Measurements from ENCODE around the gene WRAP73.

- PRO-cap, result no peak
Measured at GRCh38 chr1:2587219-2587742, 704 bp downstream of the PRXL2B start.

DNA sequence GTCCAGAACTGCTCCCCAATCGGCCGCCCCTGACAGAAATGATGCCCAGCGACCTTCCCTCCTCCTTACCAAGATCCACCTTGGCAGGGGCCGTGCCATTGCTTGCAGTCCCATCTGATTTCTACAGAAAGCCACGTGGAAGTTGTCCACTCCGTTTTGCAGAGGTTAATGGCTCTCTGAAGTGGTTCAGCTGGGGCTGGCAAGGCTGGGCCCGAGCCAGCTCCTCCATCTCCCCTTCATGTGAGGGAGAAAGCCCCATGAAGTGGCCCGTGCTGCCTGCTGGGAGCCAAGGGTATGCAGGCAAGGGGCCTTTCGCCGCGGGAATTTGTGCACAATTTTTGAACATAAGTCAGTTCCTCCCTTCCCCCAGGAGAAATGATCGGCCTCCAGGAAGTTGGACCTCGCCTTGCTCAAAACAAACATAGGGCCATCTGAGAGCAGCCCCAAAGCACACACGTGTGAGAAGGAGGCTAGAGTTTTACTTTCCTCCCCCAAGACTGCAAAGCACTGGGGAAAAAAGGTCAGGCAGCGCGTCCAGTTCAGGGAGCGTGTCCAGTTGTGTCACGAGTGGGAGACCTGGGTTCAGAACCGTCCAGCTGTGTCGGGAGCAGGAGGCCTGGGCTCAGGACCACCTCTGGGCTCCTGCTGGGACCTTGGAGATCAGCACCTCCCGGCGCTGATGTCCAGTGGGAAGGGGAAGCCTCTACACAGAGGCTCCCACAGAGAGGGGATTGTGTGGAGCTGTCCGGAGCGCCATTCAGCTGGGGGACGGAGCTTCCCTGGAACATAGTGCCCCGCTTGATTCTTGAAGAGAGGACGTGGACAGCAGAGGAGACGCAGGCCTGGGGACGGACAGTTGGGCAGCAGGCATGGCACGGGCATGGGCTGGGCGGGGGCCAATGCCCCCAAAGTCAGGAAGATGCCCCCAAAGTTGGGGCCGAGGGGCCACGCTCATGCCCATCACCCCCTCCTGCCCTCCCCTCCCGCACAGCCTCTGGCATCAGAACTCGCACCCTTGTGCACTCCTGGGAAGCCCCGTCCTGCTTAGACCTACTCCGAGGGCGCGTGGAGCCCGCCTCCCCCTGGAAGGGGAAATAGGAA, 64.9 kb downstream of the PRDM16 start:
- PRO-cap, result no peak

- PRO-cap, result no peak
Measured at GRCh38 chr1:3168737-3169038, 99.7 kb downstream of the PRDM16 start.

GRCh38 chr1:3195501-3195984, 126.5 kb downstream of the PRDM16 start:
- PRO-cap, result no peak

DNA sequence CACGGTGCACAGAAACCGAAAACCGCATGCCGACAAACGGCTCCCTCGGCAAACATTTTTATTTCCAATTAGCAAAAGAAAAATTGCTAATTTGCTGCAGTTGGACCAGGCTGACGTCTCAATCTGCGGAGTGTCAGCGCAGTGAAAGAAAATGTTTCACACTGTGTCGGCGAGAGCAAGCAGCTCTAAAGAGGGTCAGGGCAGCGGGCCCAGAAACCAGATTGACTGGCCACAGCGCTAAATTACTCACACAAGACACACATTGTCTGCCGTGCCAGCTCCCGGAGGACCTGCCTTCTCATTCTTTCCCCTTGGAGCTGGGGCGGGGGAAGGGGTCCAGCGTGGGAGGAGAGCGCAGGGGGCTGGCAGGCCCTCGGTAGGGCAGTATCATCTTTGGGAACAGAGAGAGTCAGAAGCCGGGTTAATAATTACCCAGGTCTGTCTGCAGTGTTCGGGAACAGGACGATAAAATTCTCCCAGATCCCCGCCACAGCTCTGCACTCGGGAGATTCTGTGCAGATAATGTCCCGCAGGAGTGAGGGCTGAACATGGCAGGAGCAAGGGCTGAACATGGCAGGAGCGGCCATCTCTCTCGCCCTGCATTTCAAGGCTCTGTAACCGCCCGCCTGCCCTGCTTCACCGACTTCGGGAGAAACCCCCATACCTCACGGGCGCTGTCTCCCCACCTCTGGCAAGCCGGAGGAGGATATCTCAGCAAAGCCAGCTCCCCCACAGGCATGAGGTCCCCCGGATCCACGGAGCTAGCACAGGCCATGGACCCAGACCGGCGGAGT, 150.3 kb downstream of the PRDM16 start:
- PRO-cap, result no peak

DNA sequence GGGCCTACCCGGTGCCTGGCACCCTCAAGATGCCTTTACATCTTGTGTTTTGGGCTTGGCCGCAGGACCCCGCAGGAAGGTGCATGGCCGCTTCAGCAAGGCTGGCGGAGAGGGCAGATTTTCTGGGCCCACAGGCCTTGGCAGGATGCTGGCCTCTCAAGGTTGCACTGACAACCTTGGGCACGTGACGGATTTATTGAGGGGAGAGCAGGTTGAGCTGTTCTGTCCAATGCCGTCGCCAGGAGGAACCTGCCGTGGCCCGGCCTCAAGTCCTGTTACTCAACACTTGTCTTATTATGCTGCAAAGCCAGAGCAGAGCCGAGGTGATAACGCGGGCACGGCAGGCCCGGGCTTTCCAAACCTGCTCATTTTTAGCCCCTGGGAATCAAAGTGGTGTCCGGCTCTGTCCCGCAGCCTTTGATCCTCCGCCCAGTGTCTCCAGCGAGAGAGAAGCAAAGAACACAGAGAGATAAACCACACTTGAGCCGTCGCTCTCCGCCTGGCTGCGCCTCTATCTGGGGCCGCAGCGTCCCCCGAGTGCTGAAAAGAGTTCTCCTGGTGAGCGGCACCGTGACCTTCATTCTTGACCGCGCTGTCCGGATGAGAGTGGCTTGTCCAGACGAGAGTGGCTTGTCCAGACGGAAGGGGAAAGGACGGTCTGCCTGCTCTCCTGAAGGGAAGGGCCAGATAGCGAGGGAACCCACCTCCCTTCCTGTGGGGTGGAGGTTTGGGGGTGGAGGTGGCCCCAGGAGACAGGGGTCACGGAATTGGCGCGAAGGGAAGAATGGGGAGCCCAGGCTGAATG, 162.3 kb upstream of the ARHGEF16 start:
- PRO-cap, result no peak

GRCh38 chr1:3312828-3313524, 141.5 kb upstream of the ARHGEF16 start:
- PRO-cap, result no peak

GRCh38 chr1:3314740-3315535, 139.5 kb upstream of the ARHGEF16 start:
- PRO-cap, result no peak

DNA sequence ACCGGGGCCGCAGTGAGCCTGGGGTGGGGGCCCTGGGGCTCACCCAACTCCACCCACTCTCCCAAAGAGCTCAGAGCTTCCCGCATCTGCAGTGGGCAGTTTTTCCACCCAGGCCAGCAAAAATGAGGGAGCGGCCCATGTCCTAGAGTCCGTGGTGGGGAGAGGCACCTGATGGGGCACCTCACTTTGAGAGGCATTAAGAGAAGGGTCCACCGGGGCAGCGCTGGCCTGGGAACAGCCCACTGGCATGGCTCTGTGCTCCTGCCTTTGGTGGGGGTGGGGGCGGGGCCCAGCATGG, 105.8 kb upstream of the ARHGEF16 start:
- PRO-cap, result no peak

- PRO-cap, result no peak
Measured at GRCh38 chr1:3366525-3367208, 87.8 kb upstream of the ARHGEF16 start.

- PRO-cap, result unidirectional peak, minus-strand start at chr1:3394396
Measured at GRCh38 chr1:3394305-3394515, 60.3 kb upstream of the ARHGEF16 start.

DNA sequence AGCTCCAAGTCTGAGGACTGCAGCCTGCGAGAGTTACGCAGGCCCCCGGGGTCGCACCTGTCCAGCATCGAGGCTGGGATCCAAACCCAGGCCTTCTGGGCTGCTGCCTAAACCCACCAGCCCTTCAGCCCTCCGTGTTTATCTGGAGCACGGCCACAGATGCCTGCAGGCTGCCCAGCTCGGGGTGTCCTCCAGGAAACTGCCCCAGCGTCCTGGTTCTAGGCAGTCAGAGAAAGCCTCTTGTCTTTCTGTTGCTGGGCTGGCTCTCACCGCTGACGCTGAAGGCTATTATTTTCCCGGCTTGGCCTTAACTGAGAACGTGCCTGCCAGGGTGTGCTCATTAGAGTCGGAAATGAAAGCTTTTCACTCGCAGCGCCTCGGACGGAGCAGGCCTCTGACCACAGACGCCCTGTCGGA, 71.4 kb downstream of the MEGF6 start:
- PRO-cap, result no peak

DNA sequence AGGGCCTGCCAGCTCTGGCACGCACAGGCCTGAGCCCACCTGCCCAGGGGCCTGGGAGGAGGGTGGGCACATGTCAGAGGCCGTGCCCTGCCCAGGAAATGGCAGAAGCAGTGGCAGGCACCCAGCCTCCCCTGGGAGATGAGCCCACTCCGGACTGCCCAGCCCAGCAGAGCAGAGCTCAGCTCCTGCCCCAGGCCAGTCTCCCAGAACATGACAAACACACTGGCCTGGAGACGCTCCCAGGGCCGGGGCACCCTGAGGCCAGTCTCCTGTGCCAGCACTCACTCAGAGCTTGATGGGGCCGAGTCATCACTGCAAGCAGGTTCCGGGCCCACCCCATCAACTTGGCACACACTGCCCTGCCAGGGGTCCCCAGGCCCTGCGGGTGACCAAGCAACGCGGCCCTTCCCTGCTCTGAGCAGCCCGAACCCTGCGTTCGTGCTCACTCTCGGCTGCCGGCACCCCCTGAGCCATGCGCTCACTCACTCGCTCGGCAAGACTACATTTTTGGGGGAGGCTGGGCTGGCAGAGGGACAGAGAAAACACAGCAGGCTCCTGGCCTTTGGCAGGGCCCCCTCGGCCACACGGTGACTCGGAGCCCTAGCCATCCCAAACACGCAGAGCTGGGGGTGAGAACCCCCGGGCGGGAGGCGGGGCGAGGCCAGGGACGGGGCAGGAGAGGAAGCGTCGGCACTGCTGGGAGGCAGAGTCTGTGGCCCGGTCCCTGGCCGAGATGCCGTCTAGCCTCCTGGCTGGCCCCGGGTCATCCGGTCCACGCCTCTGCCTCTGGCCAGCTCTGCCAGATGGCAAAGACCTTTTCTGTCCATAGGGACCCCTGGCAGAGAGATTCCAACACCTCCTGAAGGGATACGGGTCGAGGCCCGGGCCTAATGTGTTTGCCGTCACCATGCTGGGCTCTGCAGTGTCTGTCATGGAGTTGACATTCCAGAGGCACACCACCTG, 68.1 kb downstream of the MEGF6 start:
- PRO-cap, result no peak

- PRO-cap, result no peak
Measured at GRCh38 chr1:3547292-3548112, 63.8 kb downstream of the MEGF6 start.

DNA sequence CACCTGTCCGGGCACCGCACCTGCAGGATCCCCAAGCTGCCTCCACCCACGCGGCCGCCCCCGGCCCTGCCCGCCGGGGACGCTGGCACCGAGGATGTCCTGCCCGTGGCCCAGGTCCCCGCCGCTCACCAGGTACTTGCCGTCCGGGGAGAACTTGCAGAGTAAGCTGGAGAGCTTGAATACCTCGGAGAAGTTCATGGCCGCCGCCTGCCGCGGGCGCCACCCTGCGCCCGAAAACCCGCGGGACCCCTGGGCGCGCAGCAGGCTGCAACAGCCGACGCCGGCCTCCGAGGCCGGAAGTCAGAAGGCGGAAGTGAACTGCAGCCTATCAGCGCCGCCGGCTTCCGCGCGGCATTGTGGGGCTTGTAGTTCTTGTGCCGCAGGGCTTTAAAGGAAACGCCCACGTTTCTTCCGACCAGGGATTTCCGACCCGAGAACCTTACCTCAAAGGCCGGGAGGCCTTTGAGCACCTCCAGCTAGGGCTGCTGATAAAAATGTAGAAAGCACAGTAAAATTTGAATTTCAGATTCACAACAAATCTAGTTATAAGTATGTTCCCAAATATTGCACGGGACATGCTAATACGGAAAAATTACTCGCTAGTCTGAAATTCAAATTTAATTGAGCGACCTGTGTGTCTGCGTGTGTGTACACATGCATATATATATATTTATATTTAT, at the start of gene WRAP73:
Gene WRAP73, minus strand, starts transcription at position 302 of the 680 bp plus-strand sequence.
- PRO-cap, result bidirectional peak, plus-strand start at position 442 of the sequence, minus-strand start at position 237 of the sequence

GRCh38 chr1:3719218-3719665, 33.0 kb upstream of the CCDC27 start:
- PRO-cap, result bidirectional peak, plus-strand start at chr1:3719559, minus-strand start at chr1:3719424

GRCh38 chr1:3787126-3787727, 9.1 kb downstream of the LRRC47 start:
- PRO-cap, result no peak

- PRO-cap, result no peak
Measured at GRCh38 chr1:3834806-3835470, 22.1 kb downstream of the CEP104 start.

DNA sequence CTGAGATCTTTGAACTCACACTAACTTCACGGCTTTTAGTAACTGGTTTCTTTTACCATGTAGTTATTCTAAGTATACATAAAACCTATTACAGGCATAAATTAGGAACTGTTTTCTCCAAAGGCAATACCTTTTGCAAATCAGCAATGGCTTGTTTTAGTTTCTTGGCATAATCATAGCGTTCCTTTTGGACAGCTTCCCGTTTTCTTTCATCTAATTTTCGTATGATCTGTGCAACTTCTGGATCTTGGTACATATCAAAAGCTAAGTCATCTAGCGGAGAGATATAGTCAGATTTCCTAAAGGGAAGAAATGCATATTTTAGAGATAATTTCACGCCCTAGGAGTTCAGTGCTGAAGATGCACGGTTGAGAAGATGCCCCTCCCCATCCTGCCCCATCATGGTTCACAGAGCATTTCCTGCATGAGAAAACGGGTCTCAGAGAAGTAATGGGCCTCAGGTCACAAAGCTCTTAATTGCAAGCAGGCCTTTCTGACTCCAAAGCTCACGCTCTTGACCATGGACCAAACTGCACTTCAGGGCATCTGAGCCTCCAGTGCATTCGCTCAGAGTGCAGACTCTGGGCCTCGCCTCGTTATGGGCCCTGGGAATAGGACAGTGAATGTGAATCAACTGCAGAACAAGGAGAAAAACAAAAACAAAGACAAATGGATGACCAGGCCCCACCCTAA, 17.4 kb downstream of the CEP104 start:
- PRO-cap, result no peak

GRCh38 chr1:3903190-3903595, 3.1 kb upstream of the C1orf174 start:
- PRO-cap, result no peak

Data from neuron (in vitro differentiated cells).